ENCODE measurements around the genes COL19A1, COL9A1 and KCNQ5.

DNA sequence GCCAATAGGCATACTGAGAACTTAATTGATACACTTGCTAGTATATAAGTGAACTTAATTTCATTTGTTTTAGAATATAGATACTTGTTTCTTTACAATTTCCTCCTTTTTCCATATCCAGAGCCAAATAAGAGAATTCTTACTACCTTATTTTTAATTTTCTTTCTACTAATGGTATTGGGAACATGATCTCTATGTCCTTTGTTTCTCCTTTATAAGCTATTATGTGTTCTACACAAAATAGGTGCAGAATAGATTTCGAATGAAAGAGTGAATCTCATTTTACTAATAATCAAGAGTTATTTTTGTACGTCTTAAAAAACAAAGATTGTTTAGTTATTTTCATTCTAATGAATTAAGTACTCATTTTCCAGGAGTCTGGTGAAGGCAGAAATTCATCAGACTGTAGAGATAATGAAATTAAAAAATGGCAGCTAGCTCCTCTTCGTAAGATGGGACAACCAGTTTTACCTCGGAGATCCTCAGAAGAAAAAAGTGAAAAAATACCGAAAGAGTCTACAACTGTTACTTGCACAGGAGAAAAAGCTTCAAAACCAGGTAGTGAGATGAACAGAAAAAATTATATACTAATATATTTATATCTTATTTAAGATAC lies 58.7 kb downstream of the PHF3 start:
- PRO-cap, 2 experiments: no peak in any of the 2 experiments

DNA sequence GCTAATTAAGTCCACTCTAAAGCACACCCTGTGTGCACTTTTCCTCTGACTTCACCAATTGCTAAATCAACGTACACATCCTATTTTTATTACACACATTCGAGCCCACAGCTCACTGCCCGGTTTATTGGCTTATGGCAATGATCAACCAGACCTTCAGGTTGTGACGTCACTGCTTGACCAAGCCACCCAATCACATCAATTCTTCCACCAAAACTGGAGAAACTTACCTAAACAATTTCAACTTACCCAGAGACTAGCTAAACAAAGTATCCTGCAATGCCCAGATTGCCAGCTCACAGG lies 666.4 kb downstream of the PHF3 start:
- PRO-cap, 2 experiments: no peak in any of the 2 experiments

DNA sequence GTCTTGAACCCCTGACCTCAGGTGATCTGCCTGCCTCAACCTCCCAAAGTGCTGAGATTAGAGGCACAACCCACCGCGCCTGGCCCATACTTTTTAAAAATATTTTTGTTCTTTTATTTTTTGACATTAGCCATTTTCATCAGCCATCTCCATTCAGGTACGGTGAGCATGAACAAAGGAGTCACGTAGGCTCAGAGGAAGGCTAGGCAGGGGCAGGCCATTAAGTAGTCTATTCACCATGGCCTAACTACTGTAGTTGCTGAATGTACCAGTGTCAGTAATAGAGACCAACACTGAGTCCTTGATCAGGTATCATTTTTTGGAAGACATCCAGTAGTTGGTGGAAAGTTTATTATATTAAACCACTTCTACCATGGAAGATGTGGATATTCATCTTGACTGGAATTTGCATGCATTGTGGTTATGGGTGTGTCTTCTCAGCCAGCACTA lies 642.9 kb upstream of the EYS start:
- PRO-cap, 2 experiments: no peak in any of the 2 experiments

DNA sequence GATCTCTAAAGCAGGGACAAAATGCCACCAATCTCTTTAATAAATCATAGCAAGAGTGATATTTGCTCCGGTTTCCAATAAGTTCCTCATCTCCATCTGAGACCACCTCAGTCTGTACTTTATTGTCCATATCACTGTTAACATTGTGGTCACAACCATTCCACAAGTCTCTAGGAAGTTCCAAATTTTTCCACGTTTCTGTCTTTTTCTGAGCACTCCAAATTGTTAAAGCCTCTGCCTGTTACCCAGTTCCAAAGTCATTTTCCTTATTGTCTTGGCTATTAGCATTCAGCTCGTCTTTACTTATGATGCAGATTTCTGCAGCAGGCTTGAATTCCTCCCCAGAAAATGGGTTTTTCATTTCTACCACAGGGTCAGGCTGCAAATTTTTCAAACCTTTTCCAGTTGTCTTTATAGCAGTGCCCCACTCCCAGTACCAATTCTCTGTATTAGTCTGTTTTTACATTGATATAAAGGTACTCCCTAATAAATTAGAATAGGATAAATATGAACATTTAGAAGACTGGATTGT lies 595.5 kb upstream of the ADGRB3 start:
- PRO-cap, 2 experiments: no peak in any of the 2 experiments

- PRO-cap, 2 experiments: no peak in any of the 2 experiments
Observed at GRCh38 chr6:68575866-68576446, 59.1 kb upstream of the ADGRB3 start.

DNA sequence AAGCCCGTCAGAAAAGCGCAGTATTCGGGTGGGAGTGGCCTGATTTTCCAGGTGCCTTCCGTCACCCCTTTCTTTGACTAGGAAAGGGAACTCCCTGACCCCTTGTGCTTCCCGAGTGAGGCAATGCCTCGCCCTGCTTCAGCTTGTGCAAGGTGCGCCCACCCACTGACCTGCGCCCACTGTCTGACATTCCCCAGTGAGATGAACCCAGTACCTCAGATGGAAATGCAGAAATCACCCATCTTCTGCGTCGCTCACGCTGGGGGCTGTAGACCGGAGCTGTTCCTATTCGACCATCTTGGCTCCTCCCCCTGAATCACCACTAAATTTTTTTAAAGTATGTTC lies 351.6 kb downstream of the LMBRD1 start:
- PRO-cap, 2 experiments: no peak in any of the 2 experiments

DNA sequence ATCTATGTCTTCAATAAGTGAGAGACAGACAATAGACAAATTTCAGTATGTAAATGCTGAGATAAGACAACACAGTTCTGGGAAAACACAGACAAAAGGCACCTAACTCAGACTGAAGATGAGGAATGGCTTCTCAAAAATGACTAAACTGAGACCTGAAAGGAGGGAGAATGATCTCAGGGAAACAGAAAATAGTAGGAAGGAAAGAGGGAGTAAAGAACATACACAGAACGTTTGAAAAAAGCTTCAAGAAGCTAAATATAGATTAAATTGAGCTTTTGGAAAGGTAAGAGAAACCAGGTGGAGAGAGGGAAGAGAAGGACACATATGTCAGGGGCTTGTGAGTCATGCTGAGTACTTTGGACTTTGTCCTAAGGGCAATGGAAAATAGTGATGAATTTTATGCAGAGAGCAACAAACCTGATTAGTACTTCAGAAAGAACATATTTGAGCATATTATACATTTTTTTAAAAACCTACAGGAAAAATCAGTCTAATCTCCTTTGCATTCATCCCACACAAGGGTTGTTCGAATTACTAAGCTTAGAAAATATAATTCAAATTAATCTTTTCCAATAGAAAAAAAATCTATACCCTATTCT lies 16.0 kb downstream of the LMBRD1 start:
- PRO-cap, 2 experiments: no peak in any of the 2 experiments

DNA sequence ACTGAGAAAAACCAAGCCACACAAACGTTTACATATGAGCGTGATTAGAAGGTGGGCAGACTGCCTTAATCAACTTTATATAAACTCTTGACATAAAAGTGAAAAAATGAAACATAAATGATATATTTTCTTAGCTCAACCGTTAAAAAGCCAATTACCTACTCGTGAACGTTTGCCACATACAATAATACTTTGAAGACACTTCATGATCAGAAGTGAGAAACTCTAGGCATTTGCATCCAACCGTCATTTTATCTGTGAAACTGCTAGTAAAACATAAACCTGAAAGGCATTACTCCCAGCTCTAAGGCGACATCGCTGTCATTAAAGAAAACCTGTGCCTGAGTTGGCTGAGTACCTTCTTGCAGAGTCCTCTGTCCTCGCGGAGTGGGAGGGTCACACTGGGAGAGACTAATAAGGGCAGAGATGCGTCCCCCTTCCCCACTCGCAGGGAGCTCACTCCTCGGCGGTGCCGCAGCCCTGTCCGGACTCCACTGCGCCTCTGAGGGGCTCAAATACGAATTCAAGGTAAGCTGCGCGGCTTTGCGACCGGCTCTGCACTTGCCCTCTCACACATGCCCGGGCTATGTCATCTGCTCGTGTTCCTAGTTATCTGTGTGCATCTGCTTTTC lies at the start of gene COL19A1:
COL19A1 (plus strand) TSS at position 444 of the 632 bp plus-strand sequence.
- PRO-cap, 2 experiments: no peak in any of the 2 experiments

- PRO-cap, 2 experiments: no peak in any of the 2 experiments
Observed at GRCh38 chr6:70302810-70303250, at the start of gene COL9A1. Gene COL9A1, minus strand, starts transcription at chr6:70303084.

GRCh38 chr6:70397289-70397965 lies 15.9 kb upstream of the FAM135A start:
- PRO-cap, 2 experiments: no peak in any of the 2 experiments

GRCh38 chr6:71107806-71108594 lies 151.1 kb upstream of the B3GAT2 start:
- PRO-cap, 2 experiments: no peak in any of the 2 experiments

DNA sequence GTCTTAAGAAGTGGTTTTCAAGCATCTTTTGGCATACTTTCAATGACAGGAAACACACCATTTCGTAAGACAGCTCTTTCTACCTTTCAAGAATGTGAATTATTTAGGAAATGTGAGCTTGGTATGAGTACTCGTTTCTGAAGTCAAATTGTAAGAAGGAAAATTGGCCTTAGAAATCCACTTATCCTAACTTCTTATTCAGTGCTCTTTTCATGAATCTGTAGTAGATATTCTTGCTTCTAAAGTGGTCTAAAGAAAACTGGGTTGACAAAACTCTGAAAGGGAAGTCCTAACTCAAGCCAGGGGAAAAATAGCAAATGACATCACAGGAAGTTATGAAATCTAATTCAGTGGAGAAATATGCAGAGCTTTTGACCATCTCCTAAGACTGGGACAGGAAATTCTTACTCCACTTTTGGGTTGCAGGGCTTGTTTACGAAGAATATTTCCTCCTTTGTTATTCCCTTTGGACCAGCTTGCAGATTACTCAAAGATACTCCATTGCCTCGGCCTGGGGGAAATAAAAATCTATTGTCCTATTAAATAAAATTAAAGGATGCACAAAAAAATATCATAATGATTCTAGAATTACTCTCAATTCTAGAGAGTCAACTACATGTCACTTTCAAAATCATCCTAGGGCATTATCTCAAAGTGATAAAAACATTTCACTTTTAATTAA lies 38.3 kb upstream of the OGFRL1 start:
- PRO-cap, 2 experiments: no peak in any of the 2 experiments

DNA sequence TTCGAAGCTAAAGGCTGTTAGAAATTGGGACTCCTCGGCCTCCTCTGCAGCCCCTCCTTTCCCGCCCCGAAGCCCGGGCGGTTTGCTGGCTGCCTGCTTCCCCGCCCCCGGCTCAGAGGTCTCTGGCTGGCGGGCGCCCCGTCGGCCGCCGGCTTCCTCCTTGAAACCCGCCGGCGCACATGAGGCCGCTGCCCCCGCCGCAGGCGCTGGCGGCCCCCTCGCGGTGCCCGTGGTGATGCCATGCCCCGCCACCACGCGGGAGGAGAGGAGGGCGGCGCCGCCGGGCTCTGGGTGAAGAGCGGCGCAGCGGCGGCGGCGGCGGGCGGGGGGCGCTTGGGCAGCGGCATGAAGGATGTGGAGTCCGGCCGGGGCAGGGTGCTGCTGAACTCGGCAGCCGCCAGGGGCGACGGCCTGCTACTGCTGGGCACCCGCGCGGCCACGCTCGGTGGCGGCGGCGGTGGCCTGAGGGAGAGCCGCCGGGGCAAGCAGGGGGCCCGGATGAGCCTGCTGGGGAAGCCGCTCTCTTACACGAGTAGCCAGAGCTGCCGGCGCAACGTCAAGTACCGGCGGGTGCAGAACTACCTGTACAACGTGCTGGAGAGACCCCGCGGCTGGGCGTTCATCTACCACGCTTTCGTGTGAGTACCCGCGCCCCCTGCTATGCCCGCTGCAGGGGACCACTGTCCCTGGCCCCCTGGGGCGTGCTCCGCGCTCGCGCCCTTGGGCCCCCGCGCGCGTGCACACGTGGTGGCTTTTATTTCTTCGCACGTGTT lies at the start of gene KCNQ5:
KCNQ5 (plus strand) TSS at position 115 of the 773 bp plus-strand sequence.
- PRO-cap, 2 experiments: no peak in any of the 2 experiments

DNA sequence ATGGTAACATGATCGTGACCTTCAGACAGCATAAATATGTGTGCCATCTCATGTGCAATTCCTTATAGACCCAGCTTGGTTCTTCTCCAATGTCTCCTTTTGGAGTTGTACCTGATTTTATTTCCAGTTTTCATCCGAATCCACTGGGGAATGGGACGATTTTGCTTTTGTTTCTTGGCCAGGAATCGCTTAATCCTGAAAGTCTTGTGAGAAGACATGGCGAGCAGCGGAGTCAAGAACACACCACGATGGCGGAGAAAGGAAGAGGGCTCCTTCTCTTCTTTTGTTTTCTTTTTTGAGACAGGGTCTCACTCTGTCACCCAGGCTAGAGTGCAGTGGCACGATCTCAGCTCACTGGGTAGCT lies 3.3 kb upstream of the OOEP start:
- PRO-cap, 2 experiments: no peak in any of the 2 experiments

DNA sequence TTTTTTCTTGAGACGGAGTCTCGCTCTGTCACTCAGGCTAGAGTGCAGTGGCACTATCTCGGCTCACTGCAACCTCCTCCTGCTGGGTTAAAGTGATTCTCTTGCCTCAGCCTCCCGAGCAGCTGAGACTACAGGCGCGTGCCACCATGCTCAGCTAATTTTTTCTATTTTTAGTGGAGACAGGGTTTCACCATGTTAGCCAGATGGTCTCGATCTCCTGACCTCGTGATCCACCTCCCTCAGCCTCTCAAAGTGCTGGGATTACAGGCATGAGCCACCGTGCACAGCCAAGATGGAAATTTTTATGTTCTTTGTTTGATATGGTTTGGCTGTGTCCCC lies 14.9 kb downstream of the EEF1A1 start:
- PRO-cap, 2 experiments: no peak in any of the 2 experiments

GRCh38 chr6:73515247-73515864 lies 5.5 kb downstream of the EEF1A1 start:
- PRO-cap, 2 experiments: no peak in any of the 2 experiments

- PRO-cap, 2 experiments: peak in 1 of 2 experiments; most common plus-strand start chr6:73567240 (in 1); most common minus-strand start chr6:73567088 (in 1)
Observed at GRCh38 chr6:73566654-73567766, 46.2 kb upstream of the EEF1A1 start.

- PRO-cap, 2 experiments: no peak in any of the 2 experiments
Observed at GRCh38 chr6:73713478-73714470, 17.8 kb downstream of the CD109 start.

DNA sequence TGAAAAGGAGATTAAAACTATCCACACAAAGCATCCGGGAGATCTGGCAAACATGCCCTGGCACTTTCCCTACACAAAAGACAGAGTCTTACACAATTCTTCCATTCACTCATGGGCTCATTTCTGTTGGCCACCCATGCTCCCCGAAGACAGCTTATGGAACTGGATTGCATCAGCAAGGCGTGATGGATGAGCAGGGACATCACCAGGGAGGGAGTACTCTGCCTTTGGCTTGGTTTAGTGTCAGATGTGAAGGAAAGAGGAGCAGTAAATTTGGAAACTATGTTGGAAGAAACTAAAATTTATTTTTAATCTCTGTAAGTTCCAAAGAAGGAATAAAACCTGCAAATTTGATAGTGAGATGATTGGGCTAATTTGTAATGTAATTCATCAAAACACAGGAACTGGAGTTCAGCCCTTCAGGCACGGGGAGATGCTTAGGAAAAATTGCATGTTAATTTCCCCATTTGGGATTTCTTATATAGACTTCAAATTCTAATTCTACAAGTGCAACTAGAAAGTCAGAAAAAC lies 379.4 kb downstream of the CD109 start:
- PRO-cap, 2 experiments: no peak in any of the 2 experiments

GRCh38 chr6:75084790-75085911 lies 120.7 kb downstream of the COL12A1 start:
- PRO-cap, 2 experiments: no peak in any of the 2 experiments